ENCODE data around the gene C2orf74.

DNA sequence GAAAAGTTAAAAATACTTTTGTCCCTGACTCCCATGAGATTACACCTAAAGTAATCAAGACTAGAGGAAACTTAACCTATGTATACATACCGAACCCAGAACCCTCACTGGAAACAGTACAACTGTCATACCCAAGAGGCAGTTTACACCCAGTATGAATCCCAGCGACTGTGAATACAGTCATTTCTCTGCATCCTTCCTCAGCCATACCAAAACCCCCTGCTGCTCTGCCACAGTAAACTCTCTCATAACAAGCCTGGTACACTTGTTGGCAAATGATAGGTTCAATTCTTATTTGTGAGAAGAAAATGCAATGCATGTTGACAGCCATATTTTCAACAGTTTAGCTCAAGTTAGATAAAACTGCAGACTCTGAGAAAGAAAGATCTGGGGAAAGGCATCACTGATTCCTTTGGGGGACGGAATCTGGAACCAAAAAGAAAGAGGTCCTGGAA is 252.4 kb downstream of the BCL11A start:
- PRO-cap: no peak

GRCh38 chr2:60417545-60418019 is 135.9 kb downstream of the BCL11A start:
- PRO-cap: no peak

GRCh38 chr2:60549373-60550152 is 3.9 kb downstream of the BCL11A start:
- PRO-cap: no peak

DNA sequence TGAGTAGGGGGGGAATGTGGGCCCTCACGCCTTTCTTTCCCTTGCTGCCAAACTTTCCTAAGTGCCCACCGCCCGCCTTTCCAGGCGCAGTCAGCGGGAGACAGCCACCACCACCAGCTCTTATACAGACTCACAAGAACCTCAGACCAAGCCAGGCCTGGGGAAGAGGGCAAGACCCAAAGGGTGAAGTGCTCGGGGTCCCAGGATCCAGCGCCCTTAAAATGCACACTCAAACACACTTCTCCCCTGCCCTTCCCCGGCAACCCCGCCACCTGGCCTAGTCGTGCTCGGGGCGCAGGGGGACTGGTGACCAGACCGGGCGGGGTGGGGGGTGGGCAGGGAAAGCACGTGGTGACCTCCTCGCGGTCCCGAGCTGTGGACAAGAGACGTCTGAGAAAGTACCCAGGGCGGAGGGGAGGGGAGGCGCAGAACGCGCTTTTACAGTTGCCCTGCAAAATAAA is 2.3 kb downstream of the BCL11A start:
- PRO-cap: no peak

DNA sequence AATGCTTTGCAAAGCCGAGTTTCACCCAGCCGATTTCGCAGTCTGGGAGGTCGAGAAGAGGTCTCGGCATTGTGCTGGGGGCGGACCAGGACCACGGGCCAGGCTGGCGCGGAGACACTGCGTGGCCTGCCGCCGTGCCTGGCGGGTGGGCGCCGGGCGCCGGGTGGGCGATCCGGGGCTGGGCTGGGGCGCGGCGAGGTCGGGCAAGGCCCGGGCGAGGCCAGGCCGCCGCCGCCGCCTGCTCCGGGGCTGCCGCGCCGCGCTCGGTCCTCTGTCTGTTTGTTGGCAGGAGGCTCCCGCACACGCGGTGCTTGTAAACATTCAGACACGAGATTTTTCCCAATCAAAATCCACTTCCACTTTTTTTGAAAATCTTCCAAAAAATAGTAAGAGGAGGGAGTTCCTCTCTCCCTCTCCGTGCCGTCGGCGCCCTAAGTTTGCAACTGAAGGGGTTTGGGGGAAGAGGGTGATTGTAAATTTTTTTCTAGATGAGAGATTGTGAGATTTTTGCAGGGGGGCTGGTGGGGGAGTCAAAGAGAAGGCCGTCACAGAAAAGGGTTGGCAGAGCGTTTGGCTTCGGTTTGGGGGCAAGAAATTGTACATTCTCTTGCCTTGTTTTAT is 1.7 kb downstream of the BCL11A start:
- PRO-cap: unidirectional peak, minus-strand start at position 281 of the sequence

DNA sequence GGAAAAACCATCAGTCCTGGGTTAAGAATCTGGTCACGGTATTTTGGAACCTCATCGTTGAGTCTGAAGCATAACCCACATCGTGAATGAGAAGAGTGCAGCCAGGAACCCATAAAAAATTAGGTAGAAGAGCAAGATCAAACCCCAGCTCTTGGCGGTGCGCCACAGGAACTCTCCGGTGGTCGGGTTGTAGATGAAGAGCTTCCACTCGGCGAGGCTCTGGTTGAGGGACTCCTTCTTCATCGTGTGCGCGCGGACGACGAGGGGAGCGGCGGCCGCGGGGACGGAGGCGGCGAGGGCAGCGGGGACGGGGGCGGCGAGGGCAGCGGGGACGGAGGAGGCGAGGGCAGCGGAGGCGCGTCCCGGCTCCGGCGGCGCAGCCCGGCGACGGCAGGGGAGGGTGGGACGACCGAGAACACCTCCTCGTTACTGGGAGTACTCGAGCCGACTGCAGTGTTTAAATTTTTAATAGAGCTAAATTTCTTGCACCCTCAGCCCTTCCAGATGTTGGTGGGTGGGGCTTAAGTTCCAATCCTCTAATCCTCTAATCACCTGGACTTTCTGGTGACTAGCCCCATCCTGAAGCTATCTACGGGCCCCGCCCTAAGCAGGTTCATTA is 20.5 kb upstream of the PAPOLG start:
- PRO-cap: no peak

DNA sequence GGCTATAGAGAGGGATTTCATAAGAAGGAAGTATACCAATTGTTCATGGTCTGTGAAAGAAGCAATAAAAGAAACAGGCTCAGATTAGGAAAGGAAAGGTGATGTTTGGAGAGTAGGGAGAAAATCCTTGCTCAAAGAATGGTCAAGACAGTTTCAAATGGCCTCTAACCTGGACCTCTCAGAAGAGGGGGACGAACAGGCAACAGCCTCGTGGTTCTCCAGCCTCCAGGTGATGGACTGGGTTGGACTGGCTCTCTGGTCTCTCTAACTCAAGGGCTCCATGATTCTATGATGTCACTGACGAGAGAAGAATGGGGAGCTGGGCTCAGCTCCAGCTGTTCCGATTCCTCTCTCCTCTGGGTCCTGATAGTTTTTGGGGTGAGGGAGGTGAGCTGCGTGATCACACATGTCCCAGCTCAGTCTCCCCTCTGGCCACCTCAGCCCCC is at the start of gene C2orf74:
Gene C2orf74, plus strand, starts transcription at position 343 of the 446 bp plus-strand sequence.
- PRO-cap: no peak

DNA sequence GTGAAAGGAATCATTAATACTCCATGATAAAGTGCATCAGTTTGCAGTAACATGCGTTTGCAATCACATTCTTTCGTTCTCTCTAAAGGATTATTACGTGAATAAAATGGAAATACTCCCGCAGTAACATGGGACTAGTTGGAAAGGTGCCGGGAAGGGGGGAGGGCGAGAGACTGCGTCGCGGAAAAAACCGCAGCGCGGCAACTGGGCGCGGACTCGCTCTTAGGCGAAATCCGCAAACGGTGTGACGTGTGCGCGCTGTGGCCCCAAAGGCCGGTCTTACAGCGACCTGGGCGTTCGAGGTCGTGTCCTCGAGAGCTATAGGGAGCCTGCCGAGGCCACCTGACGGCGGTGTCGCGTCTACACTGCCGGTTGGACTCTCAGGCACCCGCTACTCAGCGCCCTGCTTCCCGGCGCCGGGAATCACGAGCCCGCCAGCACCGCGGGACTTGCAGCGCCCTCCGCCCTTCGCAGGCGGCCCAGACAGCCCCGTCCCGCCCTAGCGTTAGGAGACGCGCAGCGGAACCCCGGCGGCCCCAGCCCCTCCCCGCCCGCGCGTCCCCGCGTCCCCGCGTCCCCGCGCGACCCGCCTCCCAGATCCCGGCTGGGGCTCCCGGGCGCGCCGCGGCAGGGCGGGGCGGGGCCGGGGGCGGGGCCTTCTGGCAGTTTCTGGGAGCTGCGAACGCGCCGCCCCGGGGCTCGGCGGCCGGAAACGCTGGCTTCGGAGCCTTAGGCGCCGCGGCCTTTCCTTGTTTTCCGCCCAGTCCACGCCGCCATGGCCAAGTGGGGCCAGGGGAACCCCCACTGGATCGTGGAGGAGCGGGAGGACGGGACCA is 15.0 kb downstream of the C2orf74 start:
- PRO-cap: unidirectional peak, plus-strand start at position 178 of the sequence; unidirectional peak, plus-strand start at position 245 of the sequence; bidirectional peak, plus-strand start at position 709 of the sequence, minus-strand start at position 485 of the sequence

GRCh38 chr2:61469785-61470460 is 964 bp downstream of the USP34 start:
- PRO-cap: unidirectional peak, plus-strand start at chr2:61470242

DNA sequence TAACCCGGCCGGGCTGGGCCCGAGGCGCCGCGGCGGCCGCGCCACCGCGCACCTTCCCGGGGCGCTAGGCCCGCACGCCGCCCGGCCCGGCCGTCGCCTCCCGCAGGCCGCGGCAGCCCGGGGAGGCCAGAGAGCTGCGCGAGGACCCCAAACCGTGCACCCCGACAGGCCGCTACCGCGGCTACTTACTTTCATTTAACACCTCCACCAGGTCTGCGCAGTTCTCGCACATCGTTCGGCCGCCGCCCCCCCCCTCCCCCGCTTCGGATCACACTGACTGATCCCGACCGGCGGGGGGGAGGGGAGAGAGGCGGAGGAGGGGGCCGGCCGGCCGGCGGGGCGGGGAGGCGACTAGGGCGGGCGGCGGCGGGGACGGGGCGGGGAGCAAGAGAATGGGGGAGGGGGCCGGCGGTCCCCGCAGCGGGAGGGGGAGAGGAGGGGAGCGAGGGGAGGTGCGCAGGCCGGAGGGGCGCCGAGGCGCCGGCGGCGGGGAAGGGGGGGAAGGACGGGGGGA is 369 bp downstream of the USP34 start:
- PRO-cap: no peak

DNA sequence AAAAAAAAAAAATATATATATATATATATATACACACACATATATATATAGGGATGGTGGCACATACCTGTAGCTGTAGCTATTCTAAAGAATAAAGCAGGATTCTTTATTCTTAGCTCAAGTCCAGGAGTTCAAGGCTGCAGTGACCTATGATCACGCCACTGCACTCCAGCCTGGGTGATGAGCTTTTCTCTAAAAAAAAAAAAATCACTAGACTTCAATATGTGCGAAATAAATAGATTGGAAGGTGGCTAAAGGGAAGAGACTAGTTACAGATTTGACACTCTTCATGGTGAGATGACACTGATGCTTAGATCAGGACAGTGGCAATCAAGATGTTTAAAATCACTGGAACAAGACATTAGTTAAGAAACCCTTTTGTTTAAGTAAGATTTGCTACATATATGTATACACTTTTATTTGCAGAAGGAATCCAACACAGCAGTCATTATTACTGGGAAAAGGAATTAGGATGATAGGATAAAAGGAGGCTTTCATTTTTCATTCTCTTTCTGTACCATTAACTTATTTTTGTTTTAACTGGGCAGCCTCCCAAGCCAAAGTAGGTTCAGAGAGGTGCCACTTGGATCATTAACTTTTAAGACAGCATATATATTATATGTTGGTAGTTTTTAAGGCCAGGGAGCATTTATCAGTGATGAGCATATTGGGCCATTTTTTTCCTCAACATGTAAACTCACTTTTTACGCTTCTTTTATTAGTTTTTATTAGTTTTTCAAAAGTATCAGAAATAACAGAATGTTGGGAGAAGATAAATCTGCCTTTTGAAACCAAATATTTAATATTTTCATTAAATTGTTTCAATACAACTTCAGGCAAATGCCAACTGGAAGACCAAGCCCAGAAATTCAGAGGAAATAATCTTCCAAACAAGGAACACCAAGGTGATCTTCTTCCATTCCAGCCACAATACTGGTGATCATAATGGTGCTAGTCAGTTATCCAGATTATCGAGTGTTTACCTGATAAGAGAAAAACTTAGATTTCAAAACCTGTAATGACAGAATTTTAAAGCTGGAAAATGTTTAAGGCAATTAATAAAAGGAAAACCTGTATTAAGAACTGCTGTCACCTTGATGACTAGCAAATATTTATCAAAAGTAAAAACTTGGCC is 14.2 kb upstream of the FAM161A start:
- PRO-cap: no peak

GRCh38 chr2:61887620-61888276 is 708 bp downstream of the CCT4 start:
- PRO-cap: no peak

- PRO-cap: no peak
Measured at GRCh38 chr2:61950524-61951057, 45.1 kb downstream of the COMMD1 start.

DNA sequence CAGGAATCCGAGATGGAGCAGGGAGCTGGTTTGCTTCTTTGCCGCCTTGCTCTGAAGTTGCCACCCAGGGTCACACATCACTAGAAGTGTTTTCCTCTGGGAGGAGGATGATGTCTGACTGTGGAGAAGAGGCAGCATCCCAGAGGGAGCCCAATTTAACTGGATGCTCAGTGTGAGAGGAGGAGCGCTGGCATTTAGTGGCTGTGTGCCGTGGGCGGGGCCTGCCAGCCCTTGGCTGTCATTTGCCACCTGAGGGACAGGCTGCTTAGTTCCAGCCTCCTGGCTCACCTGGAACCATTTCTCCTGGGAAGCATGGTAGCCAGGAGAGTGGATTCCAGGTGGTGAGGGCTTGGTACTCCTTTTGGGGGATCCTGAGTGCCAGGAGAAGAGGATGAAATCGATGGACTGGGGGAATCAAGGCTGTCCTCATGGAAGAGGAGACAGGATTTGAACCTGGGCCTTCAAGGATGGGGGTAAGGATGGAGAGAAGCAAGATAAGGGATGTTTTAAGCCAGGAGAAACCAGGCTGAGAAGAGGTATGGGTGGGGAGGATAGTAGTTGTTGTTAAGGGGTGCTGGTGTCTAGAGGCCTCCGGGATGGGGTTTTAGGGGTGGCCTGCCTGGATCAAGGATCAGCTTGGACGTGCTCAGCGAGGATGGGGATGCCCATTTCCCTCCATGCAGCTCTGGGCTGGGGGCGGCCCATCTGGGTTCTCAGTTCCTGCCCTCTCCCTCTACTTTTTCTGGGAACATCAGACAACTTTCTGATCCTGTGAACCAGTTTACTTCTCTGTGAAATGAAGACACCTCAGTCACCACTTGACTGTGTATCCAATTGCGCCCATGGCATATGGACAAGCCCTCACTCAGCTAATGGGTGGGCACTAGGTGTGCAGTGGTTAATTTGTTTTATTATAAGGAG is 9.9 kb downstream of the B3GNT2 start:
- PRO-cap: no peak

DNA sequence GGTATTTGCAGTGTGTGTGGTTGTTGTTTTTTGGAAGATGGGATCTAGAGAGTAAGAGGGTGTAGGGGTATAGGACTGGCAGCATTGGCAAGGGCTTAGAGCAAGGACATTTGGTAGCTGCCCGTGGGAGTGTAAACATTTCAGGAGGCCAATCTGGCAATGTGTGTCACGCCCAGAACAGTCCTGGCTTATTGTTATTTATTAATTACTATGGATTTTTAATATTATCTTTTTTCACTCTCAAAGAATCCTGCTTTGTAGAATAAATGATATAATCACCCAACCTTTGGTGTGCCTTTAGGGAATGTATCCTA is 90.4 kb downstream of the TMEM17 start:
- PRO-cap: no peak

DNA sequence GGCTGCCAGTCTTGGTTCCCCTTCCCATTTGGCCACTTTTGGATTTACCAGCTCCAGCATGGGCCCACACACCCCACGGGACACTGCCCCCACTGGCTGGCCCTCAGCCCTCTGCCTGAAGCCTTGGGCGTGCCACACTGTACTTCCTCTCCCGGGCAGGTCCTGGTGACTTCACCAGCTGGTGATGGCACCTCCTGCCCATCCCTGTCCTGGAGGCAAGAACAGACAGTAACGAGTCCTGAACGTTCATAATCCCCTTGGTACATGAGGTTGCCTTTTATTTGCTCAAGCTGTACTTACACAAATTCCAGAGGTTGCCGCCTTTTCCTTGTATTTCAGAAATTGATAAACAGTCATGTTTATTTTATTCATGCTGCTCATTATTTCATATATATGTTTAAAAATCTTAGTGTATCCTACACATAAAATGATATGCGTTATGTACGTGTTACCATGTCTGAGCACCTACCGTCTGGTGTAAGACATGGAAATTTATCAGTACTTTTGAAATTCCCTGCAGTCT is 81.0 kb downstream of the TMEM17 start:
- PRO-cap: no peak

GRCh38 chr2:62441286-62442275 is 64.4 kb downstream of the TMEM17 start:
- PRO-cap: no peak

DNA sequence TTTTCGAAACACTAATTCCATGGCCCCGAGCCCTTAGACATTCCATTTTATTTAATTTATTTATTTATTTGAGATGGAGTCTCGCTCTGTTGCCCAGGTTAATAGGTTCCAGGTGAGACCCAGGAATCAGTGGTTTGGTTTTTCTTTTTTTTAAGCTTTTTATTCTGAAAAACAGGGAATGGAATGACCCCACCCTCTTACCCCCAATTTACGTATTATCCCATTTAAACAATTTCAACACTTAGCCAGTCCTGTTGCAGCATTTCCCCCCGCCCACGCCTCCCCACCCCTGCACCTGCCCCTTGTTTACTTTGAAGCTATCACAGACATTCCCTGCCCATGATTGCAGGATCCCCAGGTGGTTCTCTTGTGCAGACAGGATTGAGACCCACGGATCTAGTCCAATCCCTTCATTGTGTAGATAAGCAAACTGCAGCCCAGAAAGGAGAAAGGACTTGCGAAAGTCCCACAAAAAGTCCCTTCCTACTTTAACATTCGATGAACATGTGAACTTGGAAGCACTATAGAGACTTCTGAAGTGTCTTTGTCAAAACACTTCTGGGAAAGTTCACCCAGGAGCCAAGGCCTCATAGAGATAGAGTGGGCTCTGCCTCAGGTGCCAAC is 39.0 kb downstream of the TMEM17 start:
- PRO-cap: no peak

DNA sequence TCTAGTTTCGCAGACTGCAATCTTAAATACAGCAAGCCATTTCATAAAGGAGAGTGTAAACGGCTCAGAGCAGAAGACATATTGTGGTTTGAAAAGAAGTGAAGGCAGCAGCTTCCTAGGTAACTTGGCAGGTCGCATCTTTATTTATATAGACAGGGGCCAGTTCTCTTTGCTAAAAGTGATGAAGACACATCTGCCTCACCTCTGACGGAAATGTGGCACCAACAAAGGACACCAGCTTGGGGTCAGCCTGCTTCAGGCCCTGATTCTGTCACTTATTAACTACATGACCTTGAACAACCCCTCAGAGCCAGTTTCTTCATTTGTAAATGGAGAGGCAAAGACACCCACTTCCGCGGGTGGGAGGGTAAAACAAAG is 63.9 kb upstream of the TMEM17 start:
- PRO-cap: no peak

DNA sequence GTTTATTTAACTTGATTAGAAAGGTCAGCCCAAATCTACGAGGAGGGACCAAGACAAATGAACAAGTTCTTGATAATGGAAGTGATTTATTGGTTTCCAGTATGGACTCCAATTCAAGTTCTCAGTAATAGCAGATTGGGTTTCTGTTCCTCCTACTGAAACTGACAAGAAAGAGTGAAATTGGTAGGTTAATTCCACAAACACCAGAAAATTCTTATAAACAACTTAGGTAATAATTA is 51.8 kb upstream of the EHBP1 start:
- PRO-cap: no peak